SJSA1 (cell line): Measurements from ENCODE around the gene FYTTD1.

DNA sequence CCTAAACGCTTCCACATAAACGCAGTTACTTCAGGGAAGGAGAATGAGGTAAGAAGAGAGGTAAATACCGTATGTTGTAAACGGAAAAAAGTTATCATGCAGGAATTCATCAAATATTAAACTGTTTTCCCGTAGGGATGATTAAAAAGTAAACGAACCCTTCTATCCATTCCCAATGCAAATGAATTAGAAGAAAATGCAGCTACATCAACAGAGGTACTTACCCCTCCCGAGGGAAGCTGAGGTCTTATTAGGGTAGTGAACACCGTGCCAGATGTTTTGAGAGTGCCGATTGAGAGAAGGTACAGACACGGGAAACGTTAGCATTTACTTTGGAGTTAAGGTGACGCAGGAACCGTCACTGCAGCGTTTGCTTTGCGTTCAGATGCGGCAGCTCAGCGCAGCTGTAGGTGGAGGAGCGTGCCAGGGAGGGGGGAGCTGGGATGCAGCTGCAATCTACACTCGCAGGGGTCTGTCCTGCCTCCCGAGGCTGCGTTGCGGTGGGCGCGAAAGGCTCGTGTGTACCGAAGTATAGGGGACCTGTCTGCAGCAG, 562 bp upstream of the FYTTD1 start:
- RAMPAGE, long total RNA = no peak

- RAMPAGE, long total RNA = start-site peak on the plus strand at chr3:197749880-197749954, 664 and 302 reads in 2 replicates
Measured at GRCh38 chr3:197749598-197750549, at the start of gene FYTTD1. FYTTD1 (plus strand) TSS chr3:197749883.

GRCh38 chr3:197790284-197790734, 745 bp upstream of the LRCH3 start:
- RAMPAGE, long total RNA = no peak

DNA sequence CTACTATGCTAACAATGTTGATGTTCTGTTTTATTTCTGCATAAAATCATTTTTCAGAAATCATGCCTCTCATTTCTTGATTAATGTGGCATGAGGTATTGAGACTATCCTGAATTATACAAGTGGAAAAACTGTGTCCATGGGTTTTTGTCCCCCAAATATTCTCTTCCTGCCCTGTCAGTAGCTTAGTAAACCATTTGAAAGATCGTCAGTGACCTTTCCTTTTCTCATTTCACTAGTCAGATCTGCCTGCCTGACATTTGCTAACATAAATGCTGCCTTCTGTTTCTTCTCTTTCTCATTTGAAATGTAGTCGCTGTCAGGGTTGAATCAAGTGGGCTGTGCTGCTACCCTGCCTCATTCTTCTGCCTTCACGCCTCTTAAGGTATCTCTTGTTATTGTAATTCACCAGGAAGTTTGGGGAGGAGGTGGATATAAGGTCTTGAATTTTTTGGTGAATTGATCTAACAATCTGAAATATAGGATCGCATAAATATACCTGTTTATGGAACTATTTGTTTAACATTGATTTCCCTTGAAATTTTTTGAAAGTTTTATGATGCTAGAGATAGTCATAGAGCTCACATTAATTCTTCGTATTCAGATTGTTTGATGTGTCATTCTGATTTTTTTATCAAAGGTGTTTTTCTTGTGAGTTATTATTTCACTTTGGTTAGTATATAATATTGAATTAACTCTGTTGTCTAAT, 67.6 kb downstream of the LRCH3 start:
- RAMPAGE, long total RNA = no peak

- RAMPAGE, long total RNA = no peak
Measured at GRCh38 chr3:197938470-197939069, 11.4 kb upstream of the RPL35A start.

DNA sequence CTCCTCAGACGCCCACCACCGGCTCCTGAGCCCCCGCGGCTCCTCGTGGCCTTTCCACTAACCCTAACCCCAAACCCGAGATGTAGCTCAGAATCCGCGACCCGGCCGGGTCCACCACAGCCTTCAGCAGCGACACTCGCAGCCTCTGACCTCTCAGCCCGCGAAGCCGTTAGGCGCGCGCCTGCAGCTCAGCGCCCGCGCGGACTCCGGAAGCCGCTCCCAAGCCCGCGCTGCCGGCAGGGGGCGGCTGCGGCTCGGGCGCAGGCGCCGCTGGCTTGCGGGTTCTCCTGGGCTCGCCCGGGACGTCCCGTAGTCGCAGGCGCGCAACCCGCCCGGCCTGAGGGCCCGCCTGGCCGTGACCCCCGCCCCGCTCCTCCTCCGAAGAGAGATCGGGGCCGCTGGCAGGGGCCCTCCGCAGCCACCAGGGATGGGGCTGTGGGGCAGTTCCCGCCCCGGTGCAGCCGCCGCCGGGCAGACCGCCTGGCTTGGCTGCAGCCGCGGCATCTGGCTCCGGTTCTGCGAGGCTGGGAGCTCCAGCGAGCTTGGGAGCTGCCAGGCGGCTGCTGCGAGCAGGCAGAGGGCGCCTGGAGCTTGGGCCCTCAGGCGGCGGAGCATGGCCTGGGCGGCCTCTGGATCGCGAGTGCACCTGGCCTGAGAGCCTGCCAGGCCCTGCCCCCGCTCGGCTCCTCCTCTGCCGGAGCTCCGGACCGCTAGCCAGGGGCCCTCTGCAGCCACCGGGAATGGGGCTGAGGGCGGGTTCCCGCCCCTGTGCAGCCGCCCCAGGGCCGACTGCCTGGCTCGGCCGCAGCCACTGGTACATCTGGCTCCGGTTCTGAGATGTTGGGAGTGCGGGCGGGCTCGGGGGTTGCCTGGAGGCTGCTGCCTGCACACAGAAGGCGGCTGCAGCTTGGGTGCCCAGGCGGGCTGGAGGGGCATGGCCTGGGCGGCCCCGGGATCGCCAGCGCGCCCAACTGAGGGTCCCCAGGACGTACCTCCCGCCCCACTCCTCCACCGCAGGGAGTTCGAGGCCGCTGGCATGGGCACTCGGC, 120.8 kb downstream of the LMLN start:
- RAMPAGE, long total RNA = no peak